Daoy (cell line): ENCODE results near the genes PRKCQ and TAF3.

DNA sequence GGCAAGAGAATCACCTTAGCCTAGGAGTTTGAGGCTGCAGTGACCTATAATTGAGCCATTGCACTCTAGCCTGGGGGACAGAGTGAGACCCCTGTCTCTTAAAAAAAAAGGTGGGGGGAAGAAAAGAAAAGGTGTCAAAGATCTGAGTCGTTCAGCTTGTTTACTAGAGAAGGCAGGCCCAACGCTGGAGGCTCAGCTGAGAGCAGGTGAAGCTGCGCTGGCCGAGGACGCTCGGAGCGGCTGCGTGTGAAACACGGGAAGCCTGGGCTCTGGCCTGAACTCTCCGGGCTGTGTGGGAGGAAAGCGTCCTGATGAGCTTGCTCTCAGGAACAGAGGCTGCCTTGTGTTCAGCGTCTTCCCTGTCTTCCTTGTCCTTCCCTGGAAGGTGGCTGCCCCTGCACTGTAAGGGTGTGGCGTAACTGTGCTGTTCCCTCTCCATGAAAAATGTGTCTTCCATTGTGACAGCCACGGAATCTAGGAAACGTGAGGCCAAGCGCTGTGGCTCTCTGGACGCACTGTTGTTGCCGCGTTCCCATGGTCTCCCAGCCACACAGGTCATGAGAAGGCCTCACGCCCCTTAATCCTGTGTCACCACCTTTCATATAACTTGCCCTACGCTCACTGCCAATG lies 15.9 kb downstream of the IL15RA start:
- RAMPAGE, long total RNA = no peak

GRCh38 chr10:6018289-6018988 lies 41.1 kb upstream of the IL15RA start:
- RAMPAGE, long total RNA = no peak

- RAMPAGE, long total RNA = no peak
Observed at GRCh38 chr10:6089597-6090268, 899 bp downstream of the RBM17 start.

DNA sequence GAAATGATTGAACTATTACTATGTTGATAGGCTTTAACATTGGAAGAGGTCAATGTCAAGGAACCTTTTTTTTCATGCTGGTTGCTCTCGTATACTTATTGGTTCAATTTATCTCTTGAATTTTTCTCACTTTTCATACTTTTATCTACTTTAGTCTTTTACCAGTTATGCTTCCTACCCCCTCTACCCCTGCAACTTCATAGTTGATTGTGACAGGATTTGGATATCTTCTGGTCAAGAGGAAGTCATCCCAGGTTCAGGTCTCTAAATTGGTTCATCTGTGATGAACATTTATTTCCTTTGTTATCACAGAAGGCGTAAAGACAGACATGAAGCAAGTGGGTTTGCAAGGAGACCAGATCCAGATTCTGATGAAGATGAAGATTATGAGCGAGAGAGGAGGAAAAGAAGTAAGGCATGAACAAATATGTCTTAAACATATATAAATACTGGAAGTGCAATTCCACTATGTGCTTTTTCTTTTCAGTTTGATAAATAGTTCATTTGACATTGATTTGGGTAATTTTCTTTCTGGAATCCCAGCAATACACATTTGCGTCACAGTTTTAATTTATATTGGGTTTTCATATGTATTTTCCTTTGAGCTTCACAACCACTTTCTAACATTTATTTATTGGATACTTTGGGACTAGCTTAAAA lies 17.1 kb downstream of the RBM17 start:
- RAMPAGE, long total RNA = no peak

DNA sequence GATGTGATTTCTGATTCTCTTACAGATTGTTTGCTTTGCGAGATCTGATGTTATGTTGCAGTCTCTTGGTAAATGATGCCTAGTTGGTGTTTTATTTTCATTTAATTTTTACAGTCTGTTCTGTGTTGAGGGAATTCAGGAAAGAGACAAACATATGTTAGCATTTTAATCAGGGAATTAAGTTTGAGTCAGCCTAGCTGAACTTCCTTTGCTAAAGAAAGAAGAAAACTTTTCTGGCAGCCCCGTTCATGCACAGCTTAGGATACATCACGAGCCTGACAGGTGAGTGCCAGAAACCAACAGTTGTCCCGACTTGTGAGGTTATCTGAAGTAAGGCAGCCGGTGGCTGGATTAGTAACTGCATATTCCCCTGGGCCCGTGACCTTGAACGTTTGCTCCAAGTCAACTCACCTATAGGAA lies 24.0 kb downstream of the RBM17 start:
- RAMPAGE, long total RNA = no peak

DNA sequence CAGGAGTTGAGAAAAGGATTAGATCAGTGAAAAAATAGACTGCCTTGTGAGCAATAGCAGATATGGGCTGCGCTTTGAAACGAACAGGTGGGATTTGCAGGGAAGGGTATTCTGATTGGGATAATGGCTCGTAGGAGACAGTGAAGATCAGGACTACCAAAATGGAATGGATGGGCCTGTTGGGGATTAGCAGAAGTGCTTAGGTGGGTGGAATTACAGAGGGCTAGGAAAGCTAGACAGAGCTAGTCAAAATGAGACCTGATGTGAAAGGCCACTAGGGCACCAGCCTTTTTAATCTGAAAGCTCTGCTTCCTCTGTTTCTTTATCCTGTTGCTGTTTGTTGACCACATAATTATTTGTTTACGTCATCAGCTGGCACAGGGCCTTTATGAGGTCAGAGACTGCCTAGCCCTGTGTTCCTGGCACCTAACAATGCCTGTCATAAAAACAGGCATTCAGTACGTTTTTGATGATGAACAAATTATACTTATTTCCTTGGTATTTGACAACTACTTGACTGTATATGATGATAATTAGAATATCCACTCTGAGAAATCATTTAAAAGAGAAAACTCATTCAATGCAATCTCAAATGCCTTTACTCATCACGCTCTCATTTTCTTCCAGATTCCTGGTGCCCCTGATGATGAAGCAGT lies 25.9 kb downstream of the RBM17 start:
- RAMPAGE, long total RNA = no peak

DNA sequence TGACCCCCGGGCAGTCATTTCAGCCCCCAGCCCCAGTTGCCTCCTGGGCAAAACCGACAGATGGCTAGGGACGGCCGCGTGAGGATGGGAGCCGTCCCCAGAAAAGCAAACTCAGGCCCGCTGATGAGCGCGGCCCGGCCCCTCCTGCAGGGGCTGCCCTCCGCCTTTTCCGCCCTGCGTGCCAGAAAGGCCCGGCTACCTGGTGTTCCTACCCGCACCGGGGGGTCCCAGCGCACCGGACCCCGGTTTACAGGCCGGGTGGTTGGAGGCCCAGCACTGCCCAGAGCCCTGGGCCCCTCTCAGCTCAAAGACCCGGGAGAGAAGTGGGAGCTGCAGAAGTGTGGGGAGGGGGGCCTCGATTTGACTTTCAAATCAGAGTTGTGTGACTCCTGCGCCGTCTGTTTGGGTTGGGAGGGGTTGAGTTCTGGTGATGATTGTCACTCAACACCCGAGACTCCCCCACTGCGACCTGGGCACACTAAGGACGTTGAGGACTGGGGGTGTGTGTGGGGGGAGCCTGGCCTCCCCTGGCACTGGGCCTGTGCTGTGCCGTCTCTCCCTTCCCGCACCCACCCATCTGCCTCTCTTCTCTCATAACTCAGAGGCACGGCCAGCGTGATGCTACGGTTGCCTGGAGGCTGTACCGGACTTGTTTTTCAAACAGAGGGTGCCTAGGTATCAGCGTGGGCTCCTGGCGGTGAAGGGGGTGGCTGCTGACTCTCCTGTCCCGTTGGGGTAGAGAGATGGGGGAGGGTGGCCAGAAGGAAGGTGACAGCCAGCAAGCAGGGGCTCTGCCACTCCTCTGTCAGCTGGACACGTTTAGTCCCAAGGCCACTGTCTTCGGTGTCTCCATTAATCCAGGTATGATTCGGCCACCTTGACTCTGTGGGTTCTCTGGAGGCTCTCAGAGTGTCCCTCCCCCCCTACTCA lies 56.8 kb upstream of the PFKFB3 start:
- RAMPAGE, long total RNA = no peak

- RAMPAGE, long total RNA = no peak
Observed at GRCh38 chr10:6195790-6196448, 6.8 kb upstream of the PFKFB3 start.

- RAMPAGE, long total RNA = no peak
Observed at GRCh38 chr10:6227977-6229065, 25.6 kb downstream of the PFKFB3 start.

GRCh38 chr10:6274575-6274995 lies 71.9 kb downstream of the PFKFB3 start:
- RAMPAGE, long total RNA = no peak

- RAMPAGE, long total RNA = no peak
Observed at GRCh38 chr10:6312676-6312875, 109.8 kb downstream of the PFKFB3 start.

GRCh38 chr10:6314516-6315305 lies 112.0 kb downstream of the PFKFB3 start:
- RAMPAGE, long total RNA = no peak

DNA sequence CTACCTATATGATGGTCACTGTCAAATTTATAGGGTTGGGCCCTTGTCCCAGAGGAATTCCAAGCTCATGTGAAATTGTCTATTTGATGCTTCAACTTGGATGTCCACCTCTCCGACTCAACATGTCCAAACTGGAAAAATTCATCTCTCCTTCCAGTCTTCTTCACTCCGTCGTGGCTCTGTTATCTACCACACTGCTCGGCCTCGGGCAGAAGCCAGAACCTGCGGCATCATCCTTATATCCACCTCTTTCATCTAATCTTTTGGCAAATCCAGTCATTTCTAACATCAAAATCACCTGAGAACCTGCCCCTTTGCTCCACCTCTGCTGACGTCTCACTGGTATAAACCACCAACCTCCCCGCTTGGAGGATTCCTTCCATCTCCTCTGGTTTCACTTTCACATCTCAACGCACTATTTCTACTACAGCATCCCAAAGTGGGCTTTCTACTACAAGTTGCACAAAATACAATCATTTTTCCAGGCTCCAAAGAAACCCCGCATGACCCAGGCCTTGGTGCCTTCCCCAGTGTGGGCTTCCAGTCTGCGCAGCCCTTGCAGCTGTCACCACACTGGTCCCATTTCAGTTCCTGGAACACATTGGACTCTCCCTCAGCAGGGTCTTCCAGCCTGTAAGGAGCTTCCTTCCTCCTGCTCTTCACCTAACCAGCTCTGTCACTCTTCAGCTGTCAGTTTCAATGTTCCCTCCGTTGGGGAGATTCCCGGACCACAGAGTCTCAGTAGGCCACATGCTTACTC lies 85.1 kb downstream of the PRKCQ start:
- RAMPAGE, long total RNA = no peak

DNA sequence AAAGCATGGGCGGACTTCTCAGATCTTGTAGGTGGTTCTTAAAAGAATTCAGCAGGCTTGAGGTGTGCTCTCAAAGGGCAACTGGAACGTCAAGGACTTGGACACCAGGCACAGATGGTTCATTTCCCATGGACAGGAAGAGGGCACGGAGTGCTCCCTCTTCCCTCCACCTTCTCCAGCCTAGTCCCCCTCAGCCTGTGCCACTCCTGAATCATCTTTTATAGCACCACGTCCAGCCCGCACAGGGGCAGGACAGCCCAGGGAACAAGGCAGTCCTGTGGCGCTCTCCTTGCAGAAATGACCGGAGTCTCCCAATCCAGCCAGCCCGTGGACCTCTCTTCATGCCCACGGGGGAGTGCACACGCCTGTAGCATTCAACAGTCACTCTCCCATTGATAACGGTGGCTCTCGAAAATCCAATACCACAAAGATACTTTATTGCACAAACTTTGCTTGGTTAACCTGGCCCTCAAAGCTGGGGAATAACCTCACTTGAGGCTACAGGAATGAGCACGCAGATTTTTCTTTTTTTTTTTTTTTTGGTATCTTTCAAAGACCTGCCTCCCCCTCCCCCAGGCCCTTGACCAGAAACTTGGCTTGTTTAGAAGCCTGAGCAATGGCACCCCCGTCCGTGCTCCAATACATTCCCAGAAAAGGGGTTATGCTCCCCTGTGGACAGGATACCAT lies 808 bp downstream of the PRKCQ start:
- RAMPAGE, long total RNA = no peak

- RAMPAGE, long total RNA = no peak
Observed at GRCh38 chr10:6579934-6581214, at the start of gene PRKCQ. Gene PRKCQ, minus strand, starts transcription at chr10:6580276.

DNA sequence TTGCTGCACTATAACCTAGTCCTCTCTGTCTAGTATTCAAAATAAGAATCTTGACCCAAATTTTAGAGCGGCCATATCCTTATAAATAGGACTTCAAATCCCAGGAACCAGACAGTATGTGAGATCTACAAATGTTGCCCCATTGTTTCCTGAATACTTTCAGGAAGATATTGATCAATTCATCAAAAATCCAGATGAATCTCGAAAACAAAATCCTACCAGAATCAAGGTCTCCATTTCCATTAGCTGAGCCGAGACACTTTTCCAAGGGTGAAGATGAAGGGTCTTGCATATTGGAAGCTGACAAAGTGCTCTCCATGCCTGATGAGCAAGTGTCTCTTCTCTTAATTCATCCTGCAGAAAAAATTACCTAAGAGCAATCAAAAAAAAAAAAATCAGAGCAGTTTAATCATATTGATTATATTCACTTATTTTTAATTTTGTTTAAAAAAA lies 29.2 kb downstream of the SFMBT2 start:
- RAMPAGE, long total RNA = no peak

DNA sequence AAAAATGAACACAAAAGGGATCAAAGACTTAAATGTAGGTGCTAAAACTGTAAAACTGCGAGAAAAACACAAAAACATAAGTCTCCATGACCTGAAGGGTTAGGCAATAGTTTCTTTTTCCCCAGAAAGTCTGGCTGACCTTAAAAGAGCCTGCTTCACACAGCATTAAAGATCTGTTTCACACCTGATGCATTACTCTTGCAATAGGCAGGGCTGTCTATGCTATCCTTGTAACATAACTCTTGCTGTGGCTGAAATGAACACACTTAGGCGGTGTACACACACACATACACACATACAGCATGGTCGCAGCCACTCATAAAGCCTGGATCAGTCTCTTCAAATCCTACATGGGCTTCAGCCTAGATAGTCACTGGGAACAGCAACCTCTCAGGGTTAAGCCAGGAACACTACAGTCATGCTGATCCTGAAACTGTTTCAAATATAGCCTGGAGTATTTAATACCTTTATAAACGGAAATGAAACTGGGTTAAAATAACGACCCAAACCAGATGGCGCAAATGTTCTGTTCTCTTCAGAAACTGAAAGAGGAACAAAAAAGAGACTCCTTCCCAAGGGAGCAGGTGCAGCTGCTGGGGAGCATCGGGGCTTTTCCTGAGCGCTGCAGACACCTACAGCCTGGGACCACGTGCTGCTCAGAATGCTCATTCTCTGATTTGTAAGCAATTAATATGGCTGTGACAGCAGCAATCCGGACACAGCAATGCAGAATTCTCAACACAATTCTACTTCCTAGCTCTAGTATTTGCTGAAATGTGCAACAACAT lies 61.0 kb upstream of the SFMBT2 start:
- RAMPAGE, long total RNA = no peak

GRCh38 chr10:7484306-7484885 lies 73.6 kb upstream of the SFMBT2 start:
- RAMPAGE, long total RNA = no peak

DNA sequence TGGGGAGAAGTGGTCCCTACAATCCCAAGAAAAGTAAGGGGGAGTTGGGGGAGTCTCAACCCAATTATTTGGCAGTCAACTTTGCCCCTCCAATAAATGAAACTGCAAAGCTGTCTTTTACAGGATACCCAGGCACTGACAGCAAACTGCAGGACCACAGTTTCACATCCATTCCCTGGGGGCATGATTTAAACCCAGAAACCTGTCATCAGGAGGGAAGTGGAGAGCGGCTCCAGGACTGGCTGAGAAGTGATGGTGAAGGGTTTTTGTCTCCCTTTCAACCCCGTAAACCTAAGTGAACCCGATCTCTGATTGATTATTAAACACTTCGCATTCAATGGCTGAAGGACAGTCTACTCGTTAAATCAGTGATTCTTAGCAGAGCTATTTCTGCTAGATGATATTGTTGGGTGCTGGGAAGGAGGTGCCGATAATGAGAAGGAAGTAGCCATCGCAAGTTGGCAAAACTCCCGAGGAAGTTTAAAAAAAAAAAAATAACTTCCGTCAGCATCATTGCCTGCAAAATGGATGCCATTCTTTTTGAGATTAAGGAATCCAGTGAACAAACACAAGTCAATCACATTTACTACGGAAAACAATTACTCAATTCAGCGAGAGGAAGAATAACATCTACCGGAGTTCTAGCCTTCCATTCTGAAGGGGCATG lies 74.2 kb upstream of the SFMBT2 start:
- RAMPAGE, long total RNA = no peak

DNA sequence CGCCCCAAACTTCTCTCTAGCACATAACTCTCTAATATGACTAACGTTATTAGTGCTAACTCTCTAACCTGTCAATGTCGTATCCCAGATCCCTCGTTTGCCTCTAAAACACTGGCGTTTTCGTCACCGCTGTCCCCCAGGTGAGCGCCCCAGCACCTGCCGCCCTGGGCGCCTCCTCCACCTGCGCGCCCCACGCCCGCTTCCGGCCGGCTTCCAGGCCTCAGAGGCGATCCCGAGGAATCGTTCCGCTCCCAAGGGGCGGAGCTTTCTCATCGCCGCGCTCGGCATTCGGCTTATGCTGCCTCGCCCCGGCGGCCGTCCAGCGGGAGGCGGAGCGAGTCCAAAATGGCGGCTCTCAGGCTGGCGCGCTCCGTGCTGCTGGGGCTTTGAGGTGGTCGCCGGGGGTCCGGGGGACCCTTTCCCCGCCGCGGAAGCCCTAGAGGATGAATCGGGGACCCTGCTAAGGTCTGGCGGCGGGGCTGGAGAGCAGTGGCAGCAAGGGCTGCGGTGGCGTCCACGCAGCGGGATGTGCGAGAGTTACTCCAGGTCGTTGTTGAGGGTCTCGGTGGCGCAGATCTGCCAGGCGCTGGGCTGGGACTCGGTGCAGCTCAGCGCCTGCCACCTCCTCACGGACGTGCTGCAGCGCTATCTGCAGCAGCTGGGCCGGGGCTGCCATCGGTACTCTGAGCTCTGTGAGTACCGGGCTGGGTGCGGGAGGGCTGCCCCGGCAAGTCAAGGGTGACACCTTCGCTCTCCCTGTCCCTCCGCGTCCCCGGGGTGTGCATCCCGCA lies at the start of gene TAF3:
Gene TAF3, plus strand, starts transcription at position 322 of the 791 bp plus-strand sequence.
- RAMPAGE, long total RNA = start-site peak on the plus strand centred at position 329 of the sequence, 17 bp wide, 16 and 7 reads in 2 replicates